Skeletal muscle tissue (tissue), 7 donors: ENCODE results near the gene NR2C2AP.

DNA sequence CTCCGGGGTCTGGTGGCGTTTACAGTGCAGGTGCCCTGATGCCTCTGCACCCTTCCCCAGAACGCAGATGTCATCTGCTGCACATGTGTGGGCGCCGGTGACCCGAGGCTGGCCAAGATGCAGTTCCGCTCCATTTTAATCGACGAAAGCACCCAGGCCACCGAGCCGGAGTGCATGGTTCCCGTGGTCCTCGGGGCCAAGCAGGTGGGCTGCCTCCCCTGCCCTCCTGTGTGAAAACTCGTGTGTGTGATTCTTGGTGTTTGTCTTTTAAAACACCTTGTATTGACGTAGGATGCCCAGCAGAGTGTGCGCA is 25.0 kb downstream of the UPF1 start:
- PRO-cap, 3 experiments = no peak in any of the 3 experiments
- RAMPAGE, long total RNA = no peak
- RRBS, 2 experiments = 89% methylated on average over 11 of the region's 16 CpGs

- PRO-cap, 3 experiments = no peak in any of the 3 experiments
- RAMPAGE, long total RNA = no peak
- RRBS, 2 experiments = 59 to 60% methylated on average over 9 of the region's 13 CpGs
These were observed 32.0 kb downstream of the CERS1 start for GRCh38 chr19:18863949-18864335.

DNA sequence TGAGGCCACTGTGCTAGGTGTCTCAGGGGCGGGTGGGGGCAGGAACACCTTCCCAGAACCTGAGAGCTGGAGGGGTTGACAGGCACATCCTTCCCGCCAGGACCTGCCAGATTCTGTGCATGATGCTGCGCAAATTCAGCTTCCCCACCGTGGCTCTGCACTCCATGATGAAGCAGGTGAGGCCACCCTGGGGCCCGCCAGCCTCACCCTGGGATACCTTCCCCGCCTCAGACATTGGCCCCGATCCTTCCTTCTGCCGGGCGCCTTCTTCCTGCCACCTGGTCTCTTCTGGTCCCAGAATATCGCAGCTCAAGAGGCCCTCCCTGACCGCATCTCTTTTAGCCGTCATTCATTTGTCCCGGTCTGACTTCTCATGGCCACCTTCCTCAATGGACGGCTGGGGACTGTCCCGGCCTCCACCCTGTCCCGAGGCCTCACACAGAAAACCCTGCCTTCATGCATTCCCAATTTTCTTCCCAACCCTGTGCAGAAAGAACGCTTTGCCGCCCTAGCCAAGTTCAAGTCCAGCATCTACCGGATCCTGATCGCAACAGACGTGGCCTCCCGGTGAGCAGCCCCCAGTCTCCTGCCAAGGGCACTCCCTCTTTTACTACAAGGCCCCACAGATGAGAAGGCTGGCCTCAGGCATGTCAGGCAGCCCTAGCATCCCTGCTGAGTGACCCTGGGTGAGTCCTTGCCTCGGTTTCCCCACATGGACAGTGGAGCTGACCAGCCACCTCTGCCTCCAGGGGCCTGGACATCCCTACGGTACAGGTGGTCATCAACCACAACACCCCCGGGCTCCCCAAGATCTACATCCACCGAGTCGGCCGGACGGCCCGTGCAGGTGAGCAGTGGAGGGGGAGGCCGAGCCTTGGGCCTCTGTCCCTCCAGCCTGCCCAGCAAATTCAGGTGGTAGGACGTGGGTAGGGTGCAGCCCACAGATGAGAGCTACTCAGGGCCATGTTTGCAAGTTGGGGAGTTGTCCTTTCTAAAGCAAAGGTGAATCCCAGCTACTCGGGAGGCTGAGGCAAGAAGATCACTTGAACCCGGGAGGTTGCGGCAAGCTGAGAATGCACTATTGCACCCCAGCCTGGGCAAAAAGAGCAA is 5.0 kb downstream of the DDX49 start:
- PRO-cap, 3 experiments = no peak in any of the 3 experiments
- RAMPAGE, long total RNA = no peak
- RRBS, 2 experiments = 77 to 80% methylated on average over 6 to 10 of the region's 35 CpGs

DNA sequence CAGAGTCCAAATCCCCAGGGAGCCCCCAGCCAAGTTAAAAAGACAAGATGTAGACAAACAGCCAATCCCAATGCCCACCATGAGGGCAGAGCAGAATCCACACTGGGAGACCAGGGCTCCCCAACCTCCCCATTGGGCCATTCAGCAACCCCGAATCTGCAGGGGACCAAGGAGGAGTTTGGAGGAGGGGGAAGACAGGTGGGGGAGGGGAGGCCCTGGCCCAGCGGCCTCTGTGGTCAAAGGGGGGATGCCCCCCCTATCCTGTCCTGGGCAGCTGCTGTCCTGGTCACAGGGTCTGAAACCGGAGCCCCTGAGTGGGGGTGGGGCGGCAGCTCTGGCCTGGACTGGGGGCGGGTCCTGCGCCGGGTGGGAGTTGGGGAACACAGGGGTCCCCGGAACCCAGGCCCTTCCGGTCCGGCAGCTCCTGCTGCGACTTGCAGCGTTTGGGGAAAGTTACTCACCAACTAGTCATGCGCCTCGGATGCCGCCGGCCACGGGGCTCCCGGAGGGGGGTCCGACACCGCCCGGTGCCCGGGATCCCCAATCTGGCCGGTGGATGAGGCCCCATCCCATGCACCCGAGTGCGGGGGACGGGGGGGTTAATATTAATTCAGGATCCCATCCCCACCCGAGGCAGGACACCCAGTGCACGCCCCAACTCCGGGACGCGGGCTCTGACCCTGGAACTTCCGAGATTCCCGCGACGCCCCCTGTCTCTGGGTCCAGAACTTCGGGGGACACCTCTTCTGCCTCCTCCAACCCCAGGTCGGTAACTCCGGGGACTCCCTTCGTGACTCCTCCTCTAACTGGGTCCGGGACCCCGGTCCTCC is 942 bp downstream of the HOMER3 start:
- PRO-cap, 3 experiments = peak in 3 of 3 experiments; most common plus-strand start position 342 of the sequence (in 1); most common minus-strand start position 445 of the sequence (in 2)
- RAMPAGE, long total RNA = start-site peak on the plus strand centred at position 398 of the sequence, 25 bp wide, 5 and 6 reads in 2 replicates
- RRBS, 2 experiments = 1 to 3% methylated on average over 26 of the region's 41 CpGs

DNA sequence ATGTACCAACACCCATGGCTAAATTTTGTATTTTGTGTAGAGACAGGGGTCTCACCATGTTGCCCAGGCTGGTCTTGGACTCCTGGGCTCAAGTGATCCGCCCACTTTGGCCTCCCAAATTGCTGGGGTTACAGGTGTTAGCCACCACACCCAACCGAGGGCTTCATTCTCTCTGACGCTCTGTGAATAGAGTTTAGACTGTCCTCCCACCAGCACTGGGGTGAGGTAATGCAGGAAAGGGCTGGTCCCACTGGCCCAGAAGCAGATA is 31.8 kb upstream of the HOMER3 start:
- PRO-cap, 3 experiments = no peak in any of the 3 experiments
- RAMPAGE, long total RNA = no peak
- RRBS, 2 experiments = no CpG with 5 or more reads among the region's 3 CpGs

GRCh38 chr19:19051582-19052323 is 12.0 kb upstream of the SLC25A42 start:
- PRO-cap, 3 experiments = no peak in any of the 3 experiments
- RAMPAGE, long total RNA = no peak
- RRBS, 2 experiments = no CpG with 5 or more reads among the region's 26 CpGs

DNA sequence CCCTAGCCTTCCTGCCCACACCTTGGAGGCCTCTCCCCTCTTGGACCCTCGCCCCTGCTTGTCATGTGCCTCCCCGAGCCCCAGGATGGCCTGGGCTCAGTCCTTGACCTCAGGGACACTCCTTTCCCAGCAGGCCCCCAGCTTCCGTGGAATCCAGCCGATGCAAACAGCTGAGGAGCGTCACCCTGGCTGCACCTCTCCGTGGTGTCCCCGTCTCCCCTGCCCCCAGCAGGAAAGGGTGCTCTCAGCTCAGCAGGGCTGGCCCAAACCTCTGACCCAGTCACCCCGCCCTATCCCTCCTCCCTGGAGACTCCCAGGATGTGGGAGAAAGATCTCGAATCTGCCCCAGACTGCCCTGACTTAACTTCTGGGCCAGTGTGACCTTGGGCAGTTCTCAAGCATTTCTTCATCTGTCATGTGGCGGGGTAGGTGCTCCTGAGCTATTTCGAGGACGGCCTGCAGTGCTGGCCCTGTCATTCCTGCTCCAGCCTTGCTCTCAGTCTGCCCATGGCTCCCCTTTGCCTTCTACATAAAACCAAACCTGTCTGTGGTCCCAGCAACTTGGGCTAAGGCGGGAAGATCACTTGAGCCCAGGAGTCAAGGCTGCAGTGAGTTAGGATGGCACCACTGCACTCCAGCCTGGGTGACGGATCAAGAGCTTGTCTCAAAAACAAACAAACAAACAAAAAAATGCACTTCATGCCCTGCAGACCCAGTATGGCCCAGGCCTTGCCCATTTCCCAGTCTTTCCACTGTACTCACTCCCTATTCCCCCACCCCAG is 4.5 kb upstream of the SLC25A42 start:
- PRO-cap, 3 experiments = peak in 1 of 3 experiments; most common plus-strand start position 473 of the sequence (in 1)
- RAMPAGE, long total RNA = no peak
- RRBS, 2 experiments = no CpG with 5 or more reads among the region's 14 CpGs

- PRO-cap, 3 experiments = no peak in any of the 3 experiments
- RAMPAGE, long total RNA = no peak
- RRBS, 2 experiments = 89 to 91% methylated on average over 9 of the region's 23 CpGs
These were observed 33.2 kb downstream of the SLC25A42 start for GRCh38 chr19:19096749-19097588.

DNA sequence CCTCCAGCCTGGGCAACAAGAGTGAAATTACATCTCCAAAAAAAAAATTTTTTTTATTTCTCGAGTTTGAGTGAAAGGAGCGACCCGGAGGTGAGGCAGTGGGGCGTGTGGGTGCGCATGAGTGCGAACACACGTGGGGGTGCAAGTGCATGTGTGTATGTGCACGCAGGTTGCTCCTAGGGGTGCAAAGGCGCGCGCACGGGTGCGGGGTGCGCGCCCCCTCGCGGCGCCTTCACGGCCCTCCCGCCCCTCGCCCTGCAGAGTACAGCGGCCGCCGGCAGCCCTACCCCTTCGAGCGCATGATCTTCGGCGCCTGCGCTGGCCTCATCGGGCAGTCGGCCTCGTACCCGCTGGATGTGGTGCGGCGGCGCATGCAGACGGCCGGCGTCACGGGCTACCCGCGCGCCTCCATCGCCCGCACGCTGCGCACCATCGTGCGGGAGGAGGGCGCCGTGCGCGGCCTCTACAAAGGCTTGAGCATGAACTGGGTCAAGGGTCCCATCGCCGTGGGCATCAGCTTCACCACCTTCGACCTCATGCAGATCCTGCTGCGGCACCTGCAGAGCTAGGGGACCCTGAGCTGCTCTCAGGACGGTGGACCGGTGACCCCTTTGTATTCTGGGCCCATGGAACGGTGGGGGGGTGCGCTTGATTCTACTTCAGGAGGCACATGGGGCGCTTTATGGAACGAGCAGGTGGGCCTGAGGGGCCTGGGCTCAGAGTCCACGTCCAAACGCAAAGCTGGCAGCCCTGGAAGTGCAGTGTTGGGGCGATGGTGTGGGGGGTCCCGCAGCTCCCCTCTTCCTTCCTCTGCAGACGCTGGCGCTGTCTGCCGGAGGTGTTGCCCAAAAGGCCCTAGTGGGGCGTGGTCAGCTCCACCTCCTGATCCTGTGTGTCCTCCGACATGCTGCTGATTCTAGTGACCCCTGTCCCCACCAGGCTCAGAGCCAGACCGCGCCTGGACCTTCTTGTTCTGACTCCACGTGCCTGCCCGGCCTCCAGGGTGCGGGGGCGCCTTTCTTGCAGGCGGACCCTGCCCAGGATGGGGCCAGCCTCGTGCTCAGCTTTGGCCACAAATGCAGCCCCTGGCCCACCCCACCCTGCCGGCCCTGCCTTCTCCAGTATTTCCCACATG is 27.6 kb downstream of the TMEM161A start:
- PRO-cap, 3 experiments = no peak in any of the 3 experiments
- RAMPAGE, long total RNA = no peak
- RRBS, 2 experiments = 17 to 19% methylated on average over 13 of the region's 81 CpGs

- PRO-cap, 3 experiments = no peak in any of the 3 experiments
- RAMPAGE, long total RNA = no peak
- RRBS, 2 experiments = no CpG with 5 or more reads among the region's 9 CpGs
These were observed 25.2 kb downstream of the TMEM161A start for GRCh38 chr19:19112818-19113720.

- PRO-cap, 3 experiments = no peak in any of the 3 experiments
- RAMPAGE, long total RNA = no peak
- RRBS, 2 experiments = 37 to 50% methylated on average over 5 of the region's 36 CpGs
These were observed 9.4 kb downstream of the MEF2B start for GRCh38 chr19:19160265-19161445.

- PRO-cap, 3 experiments = peak in 2 of 3 experiments; most common minus-strand start chr19:19203414 (in 2)
- RAMPAGE, long total RNA = no peak
- RRBS, 2 experiments = 1 to 3% methylated on average over 13 to 20 of the region's 68 CpGs
These were observed at the start of gene NR2C2AP for GRCh38 chr19:19202796-19203852. Gene NR2C2AP (minus strand): TSS chr19:19203414.

GRCh38 chr19:19328962-19329821 is 8.6 kb downstream of the MAU2 start:
- PRO-cap, 3 experiments = peak in 1 of 3 experiments; most common minus-strand start chr19:19329267 (in 1)
- RAMPAGE, long total RNA = no peak
- RRBS, 2 experiments = no CpG with 5 or more reads among the region's 7 CpGs

DNA sequence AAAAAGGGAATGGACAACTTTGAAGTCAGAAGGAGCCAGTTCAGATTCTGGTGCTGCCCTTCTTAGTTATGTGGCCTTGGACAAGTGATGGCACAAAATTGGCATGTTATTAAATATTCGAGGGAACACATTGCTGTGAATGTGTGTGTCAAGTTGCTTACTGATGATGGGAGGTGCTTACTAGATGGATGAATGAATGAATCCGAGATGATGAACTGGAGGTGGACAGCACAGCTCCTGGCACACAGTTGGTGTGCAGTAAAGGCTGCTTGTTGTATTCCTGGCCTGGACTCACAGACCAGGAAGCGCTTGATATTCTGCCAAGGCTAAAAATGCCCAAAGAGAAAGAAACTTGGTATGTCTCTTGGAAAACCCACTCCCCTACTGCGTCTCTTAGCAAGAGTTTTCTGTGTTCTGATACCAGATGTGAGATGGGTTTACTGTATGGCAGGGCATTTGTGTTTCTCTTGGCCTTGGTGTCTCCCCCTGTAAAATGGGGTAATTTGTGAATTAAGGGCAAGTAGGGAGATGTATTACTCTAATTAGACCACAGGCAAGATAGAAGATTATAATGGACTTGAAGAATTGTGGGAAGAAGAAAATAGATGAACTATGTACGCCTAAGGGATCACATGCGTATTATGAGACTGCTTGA is 15.2 kb upstream of the GATAD2A start:
- PRO-cap, 3 experiments = no peak in any of the 3 experiments
- RAMPAGE, long total RNA = no peak
- RRBS, 2 experiments = no CpG with 5 or more reads among the region's 6 CpGs

DNA sequence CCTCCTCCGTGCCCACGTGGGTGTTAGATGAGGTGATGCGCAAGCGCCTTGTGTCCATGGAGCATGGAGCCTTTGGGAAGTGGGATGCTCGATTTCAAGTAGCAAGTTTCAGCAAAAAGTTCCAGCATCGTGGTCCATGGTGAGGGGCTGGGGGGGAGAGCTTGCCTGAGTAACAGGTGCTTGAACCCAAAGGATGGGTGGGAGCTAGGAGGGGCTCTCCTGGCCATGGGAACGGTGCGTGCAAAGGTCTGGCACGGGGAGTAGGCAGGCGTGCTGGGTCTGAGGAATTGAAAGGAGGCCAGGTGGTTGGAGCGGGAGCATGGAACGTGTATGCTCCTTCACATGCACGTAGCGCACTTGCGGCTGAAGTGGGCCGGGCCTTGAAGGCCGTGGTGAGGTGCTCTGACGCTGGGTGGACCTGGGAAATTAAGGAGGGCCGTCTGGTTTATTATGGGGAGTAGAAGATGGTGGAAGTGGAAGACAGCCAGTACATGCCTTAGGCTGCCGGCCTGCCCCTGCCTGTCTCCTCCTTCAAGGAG is 23.7 kb downstream of the GATAD2A start:
- PRO-cap, 3 experiments = no peak in any of the 3 experiments
- RAMPAGE, long total RNA = no peak
- RRBS, 2 experiments = 53% methylated on average over 3 of the region's 20 CpGs; no CpG with 5 or more reads in 1 of the 2 experiments

GRCh38 chr19:19508817-19509229 is 6.5 kb downstream of the TSSK6 start:
- PRO-cap, 3 experiments = no peak in any of the 3 experiments
- RAMPAGE, long total RNA = no peak
- RRBS, 2 experiments = no CpG with 5 or more reads among the region's 5 CpGs

- PRO-cap, 3 experiments = no peak in any of the 3 experiments
- RAMPAGE, long total RNA = no peak
- RRBS, 2 experiments = no CpG with 5 or more reads among the region's 11 CpGs
These were observed 525 bp downstream of the NDUFA13 start for GRCh38 chr19:19516589-19516911.

- PRO-cap, 3 experiments = no peak in any of the 3 experiments
- RAMPAGE, long total RNA = no peak
- RRBS, 2 experiments = 7 to 10% methylated on average over 9 of the region's 34 CpGs
These were observed 503 bp downstream of the LPAR2 start for GRCh38 chr19:19627393-19628040.

- PRO-cap, 3 experiments = peak in 2 of 3 experiments; most common minus-strand start chr19:19643219 (in 2)
- RAMPAGE, long total RNA = no peak
- RRBS, 2 experiments = 0% methylated on average over 3 of the region's 25 CpGs; no CpG with 5 or more reads in 1 of the 2 experiments
These were observed 693 bp downstream of the GMIP start for GRCh38 chr19:19642430-19643497.

DNA sequence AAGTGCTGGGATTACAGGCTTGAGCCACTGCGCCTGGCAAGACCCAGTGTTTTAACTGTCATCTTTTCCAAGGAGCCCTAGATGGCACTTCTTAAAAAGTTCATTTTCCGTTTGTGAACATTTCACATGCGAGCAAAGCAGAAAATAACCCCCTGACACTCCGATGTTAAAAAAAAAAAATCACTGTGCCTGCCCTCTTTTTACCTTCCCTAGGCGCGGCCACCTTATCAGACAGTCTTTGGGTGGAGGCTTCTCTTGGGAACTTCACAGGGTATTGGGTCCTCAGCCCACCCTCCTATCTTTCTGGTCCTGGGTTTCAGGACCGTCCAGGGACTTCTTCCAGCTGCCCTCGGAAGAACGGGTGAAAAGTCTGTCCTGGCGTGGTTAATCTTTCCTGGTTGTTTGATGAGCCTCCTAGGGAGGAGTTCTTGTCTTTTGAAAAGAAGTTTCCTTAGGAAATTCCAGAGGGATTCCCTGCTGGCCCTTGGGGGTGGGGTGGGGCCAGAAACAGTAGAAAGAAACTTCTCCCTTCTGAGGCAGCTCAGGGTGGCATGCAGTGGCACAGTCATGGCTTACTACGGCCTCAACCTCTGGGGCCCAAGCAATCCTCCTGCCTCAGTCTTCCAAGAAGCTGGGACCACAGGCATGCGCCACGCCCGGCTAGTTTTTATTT is 1.2 kb downstream of the ZNF101 start:
- PRO-cap, 3 experiments = no peak in any of the 3 experiments
- RAMPAGE, long total RNA = no peak
- RRBS, 2 experiments = no CpG with 5 or more reads among the region's 14 CpGs